ENCODE measurements around a stretch of chr16.

DNA sequence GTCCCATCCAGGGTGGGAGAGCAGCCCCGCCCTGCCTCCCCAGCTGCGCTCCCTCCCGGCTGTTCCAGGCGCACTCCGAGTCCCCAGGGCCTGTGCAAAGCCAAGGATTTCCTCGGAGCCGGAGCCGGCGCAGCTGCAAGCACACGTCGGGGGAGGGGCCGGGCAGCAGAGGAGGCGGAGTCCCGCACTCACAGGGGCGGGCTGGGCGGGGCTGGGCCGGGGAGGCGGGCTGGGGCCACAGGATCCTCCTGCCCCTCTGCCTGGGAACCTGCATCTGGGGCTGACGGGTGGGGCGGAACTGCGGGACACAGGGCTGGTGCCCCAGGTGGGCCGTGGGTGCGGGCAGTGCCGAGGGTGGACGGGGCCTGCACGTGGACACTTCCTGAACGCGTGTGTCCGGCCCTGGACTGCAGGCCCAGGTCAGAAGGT lies 24.1 kb upstream of the SSTR5 start:
- PRO-cap = no peak

DNA sequence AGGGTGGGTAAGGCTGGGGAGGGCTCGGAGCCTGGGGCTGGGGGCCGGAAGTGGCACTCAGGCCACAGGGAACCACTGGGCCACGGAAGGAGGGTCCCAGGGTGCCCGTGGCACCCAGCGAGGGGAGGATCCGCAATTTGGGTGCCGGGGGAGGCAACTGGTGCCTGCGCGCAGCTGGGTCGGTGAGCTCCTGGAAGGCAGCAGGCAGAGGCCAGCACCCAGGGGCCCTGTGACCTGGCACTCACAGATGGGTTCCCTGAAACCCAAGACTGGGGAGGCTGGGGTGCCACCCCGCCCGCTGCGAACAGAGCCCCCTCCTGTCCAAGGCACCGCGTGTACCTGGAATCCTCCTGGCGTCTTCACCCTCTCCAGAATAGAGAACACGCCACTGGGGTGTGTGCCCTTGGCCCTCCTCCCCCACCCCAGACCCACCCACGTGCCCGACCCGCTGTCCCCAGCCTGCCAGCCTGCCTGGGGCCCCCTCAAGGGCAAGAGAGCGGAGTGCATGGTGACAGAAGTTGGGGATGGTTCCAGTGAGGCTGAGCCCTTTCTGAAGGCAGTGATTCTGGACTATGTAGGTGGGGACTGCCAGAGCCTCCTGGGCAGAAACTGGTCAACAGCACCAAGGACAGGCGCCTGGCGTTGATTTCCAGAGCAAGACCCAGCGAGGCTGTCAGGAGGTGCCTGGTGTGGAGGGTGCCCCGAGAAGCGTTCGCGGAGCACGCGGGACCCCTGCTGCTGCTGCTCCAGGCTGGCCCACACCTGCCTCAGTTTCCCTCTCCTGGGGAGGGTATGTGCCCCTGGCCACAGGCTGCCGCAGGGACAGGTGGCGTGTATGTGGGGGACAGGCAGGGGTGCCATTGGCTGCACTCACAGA lies 918 bp downstream of the SSTR5 start:
- PRO-cap = no peak

DNA sequence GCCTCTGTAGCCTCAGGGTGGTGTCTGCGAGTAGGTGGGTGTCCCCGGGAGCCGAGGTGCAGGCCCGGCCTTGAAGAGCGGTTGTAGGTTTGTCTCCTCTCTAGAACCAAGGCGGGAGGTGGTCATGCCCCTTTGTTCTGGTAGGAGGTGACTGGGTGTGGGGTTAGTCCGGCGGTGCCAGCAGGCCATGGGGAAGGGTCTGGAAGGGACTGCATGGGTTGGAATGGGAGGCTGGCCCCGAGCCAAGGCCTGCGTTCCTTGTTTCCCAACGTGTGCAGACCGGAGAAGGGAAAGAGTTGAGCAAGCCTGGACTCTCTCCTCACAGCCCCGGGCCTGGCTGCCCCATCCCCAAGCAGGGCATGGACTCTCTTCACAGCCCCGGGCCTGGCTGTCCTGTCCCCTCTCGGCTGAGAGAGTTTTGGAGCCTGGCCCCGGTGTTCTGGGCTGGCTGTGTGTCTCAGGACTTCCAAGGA lies 2.4 kb downstream of the CACNA1H start:
- PRO-cap = no peak

DNA sequence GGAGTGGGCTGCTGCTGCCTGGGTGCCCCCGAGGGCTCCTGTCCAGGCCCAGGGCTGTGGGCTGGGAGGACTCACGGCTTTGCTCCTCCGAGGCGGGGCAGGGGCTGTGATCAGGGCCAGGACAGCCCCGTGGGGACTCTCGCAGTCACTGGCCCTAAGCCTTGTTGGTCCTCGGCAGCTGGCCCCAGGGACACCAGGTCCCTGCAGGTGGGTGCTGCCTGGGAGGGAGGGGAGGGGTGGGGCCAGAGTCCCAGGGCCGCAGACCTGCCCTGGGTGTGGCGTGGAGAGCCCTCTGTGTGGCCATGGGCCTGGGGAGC lies 19.8 kb downstream of the CACNA1H start:
- PRO-cap = no peak

DNA sequence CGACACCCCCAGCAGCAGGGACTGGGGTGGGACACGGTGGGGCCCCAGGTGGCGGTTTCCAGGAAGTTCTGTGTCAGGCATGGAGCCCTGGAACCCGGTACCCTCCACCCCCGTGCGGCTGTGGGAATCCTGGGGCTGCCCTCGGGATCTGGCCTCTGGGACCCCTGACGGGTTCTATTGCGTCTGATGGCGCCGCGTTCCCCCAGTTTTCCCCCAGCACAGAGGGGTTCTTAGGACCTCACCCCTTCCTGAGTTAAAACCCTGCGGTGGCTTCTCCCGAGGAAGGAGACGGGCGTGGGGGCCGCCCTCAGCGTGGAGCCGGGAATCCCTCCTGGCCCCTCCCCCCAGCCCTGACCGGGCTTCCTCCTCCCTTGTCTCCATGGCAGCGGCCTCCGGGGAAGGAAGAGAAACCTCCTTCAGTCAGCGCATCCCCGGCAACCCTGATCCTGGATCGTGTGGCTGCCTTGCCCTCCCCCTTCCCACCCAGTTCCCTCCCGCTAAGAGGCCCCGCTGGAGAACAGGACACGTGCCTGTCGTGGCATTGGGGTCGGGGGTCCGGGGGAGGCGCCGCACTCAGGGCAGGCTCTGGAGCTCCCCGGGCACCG lies 30.3 kb downstream of the CACNA1H start:
- PRO-cap = no peak

DNA sequence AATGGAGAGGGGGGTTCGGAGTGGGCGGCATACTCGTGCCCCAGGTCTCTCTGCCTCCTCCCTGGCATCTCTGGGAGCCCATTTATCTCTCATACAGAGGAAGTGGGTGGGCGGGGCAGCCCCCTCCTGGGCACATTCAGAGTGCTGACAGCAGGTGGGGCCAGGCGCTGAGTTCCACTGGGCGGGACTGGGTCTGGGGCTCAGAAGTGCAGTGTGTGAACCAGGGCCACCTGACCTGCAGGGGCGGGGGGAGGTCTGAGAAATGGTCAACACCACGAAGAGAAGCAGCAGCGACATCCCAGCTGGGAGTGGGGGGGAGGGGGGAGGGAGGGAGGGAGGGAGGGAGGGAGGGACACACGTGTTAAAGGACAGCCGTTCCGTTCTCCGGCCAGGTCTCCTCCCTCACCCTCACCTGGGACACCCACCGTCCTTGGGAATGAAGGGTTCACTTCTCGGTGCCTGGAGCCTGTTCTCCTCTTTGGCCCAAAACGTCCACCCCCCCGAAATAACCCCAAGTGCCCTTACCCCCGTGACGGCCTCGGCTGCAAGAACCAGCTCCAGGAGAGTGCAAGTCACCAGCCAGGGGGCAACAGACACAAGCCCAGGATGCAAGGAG lies 20.2 kb upstream of the UBE2I start:
- PRO-cap = no peak

GRCh38 chr16:1311647-1312479 lies 2.4 kb downstream of the UBE2I start:
- PRO-cap = no peak

GRCh38 chr16:1318314-1319147 lies 9.1 kb downstream of the UBE2I start:
- PRO-cap = no peak

- PRO-cap = no peak
Observed at GRCh38 chr16:1325672-1326457, 7.6 kb upstream of the BAIAP3 start.

- PRO-cap = unidirectional peak, minus-strand start at chr16:1326583
Observed at GRCh38 chr16:1326458-1326876, 7.0 kb upstream of the BAIAP3 start.

DNA sequence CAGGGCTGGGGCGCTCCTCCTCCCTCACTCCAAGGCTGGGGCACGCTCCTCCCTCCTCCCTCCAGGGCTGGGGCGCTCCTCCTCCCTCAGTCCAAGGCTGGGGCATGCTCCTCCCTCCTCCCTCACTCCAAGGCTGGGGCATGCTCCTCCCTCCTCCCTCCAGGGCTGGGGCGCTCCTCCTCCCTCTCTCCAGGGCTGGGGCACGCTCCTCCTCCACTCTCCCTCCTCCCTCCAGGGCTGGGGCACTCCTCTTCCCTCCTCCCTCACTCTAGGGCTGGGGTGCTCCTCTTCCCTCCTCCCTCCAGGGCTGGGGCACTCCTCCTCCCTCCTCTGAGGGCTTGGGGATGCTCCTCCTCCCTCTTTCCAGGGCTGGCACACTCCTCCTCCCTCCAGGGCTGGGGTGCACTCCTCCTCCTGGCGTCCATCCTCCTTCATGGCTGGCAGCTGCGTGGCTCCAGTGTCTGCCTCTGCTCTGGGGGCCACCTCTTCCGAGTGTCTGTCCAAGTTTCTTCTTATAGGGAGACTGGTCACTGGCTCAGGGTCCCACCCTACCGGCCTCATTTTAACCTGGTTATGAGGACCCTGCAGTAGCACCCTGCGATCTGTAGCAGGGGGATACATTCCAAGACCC lies 24.5 kb downstream of the GNPTG start:
- PRO-cap = no peak

DNA sequence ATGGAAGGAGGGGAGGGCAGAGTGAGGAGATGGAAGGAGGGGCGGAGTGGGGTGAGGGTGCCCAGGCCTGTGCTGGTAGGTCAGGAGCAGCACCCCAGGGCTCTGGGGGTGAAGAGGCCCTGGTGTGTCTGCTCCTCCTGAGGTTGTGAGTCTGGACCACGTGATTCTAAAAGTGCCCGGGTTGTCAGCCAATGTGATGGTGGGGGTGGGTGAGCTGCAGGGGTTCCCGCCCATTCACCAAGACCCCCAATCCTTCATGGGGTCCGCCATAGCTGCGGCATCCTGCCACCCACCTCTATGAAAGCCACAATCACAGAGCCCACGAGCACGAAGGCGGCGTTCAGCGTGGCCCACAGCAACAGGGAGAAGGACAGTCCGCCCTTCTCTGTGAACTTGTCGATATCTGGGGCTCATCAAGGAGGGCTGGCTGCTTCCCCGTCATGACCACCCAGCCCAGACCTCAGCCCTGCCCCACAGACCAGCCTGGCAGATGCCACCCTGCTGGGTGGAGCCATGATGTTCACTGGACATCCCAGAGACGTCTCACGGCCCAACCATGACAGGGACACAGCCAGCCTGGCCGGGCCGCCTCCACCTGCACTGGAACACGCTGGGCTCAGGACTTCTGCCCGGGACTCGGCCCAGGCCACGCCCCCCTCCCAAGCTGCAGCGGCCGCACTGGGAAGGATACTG lies 14.6 kb downstream of the CLCN7 start:
- PRO-cap = no peak

DNA sequence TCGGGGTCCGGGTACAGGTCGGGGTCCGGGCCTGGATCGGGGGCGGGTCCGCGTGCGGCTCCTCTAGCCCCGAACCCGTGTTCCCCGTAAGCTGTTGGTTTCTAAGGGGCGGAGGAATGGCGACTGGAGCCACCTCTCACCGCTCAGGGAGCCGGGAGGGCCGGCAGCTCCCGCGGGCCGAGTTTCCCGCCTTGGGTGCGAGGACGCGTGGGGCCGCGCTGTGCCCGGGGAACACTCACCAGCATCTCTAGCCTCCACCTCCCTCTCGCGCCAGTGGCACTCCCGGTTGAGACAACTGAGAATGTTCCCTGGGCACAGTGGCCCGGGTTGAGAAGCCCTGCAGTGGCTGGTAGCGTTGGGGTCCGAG lies 527 bp downstream of the TELO2 start:
- PRO-cap = no peak

GRCh38 chr16:1495238-1495774 lies 2.1 kb downstream of the TELO2 start:
- PRO-cap = no peak

DNA sequence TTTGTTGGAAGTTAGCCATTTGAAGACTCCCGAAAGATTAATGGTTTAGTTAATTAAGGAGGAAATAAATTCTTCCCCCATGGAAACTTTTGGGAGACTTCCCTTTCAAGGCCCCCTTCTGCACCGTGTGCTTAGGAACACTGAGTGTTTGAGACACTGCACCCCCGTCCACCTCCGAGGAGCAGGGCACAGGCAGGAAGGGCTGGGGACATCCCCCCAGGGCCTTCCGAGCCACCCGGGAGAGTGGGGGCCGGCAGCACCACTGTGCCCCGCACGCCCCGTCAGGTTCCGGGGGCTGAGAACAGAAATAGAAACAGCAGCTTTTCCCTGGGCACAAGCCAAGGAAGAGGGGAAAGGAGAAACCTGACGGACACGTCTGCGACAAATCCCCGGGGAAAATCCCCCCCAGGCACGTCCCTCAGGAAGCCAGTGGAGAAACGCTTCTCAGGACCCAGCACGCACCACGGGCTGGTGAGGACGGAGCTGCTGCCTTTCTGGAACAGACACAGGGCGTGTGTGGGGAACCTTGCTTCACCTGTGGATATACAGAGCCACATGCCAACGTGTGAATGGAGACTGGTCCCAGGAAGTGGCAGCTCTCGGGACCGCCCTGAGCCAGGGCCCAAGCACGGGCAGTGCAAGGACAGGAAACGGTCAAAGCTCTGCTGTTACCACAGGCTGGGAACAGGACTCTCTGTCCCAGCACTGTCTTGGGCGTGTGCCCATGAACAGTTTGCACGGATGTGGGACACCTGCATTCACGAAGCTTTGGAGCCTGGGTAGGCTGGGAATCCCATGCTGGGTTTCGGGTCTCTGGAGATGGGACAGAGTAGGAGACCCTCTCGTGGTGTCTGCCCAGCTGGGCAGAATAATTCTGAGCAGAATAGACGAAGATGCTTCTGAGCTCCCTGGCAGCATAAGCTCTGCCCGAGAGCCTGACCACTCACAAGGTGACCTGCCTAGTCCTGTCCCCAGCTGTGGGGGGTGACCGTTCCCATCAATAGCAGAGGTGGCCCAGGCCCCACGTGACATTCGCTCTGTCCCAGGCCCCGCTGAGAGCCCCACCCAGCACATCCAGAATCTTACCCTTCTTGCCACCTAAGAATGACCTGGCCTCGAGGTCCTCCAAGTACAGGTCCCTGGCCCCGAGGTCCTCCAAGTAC lies 1.2 kb upstream of the TMEM204 start:
- PRO-cap = no peak

- PRO-cap = no peak
Observed at GRCh38 chr16:1614457-1615210, 2.5 kb downstream of the CRAMP1 start.

DNA sequence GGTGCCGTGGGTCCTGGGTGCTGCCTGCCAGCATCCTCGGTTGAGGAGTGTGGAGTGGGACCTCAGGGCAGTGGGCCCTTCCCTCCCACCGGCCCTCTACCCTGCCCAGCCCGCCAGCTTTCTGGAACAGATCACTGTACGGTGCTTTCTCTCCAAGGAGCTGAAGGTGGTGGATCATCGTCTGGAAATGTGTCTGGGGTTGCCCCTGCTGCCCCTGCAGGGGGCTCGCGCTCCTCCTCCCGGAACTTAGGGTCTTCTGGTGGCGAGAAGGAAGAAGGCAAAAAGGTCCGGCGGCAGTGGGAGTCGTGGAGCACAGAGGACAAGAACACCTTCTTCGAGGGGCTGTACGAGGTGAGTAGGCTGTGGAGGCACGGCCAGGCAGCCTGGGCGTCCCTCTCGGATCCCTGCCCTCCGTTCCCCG lies 13.7 kb downstream of the CRAMP1 start:
- PRO-cap = no peak

DNA sequence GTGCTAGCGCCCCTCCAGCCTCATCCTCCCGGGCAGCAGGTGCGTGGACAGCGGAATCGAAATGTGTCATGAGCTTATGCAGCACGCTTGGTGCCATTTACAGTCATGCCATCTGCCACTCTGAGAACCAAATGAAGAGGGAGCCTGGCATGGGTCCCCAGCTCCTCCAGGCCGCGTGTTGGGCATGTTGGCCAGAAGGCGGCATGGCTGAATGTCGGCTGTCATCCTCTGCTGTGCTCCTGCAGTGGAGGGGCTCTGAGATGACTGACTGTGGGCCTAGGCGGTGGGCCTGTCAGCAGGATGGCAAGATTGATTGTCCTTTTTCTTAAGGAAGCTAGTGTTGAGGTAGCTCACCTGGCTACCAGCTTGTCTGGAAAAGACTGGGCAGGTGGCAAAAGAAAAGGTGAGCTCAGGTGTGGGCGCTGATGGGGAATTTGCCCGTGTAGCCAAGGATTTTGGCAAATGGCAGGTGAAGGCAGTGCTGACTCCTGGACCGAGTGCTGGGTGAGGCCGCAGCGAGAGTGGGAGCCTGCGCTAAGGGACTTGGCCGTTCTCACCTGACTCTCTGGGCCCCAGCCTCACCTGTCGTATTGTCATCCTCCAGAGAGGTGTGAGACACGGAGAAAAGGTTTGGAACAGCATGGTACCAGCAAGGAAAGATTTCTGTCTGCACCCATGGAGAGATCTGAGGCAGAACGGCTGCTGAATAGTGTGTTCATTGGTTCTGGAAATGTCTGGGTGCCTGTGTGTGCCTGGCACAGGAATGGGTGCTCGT lies 31.7 kb downstream of the CRAMP1 start:
- PRO-cap = no peak

DNA sequence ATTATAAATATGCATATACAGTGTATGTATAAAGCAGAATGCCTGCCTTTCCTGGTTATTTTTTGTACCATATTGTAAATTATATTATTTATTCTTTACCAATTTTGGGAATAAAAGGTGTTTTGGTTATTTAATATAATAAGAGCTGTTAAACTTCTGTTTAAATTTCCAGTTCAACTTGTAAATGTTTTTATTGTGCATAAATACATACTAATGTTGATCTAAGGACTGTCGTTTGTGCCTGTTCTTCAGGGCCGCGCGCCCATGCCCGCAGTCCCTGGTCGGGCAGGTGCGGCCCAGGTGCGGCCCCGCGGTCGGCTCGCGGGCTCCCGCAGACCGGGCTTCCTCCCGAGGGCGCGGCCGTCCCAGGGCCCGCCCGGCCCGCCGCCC lies 400 bp upstream of the JPT2 start:
- PRO-cap = no peak

DNA sequence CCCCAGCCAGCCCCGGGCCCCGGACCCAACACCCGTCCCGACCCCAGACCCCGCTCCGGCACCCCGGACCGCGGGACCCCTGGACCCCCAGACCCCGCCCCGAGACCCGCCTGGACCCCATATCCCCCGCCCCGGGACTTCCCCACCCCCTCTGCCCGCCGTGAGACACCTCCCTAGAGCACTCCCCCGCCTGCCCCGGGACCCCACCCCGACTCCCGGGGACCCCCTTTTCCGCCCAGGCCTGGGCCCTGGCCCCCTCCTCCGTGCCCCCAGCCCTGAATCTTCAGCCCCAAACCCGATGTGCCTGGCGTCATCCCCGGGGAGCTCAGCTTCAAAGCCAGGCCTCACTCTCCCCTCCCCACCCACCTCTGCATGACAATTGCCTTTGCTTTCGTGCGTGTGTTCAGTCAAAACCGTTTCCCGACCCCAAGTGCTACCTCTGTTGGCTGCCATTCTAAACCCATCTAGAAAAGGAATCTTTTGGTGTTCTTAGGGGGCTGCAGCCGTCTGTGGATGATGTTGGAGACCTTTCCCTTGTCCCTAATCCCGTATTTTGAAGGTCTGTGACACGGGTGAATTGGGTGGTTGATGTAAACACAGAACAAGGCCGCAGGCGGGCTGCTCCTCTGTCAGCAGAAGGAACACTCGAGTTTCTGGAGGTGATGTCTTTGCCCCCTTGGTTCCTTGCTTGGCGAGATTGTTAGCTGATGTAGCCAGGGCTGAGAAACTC lies 869 bp downstream of the MAPK8IP3 start:
- PRO-cap = no peak